Mammary microvascular endothelial cell (primary cell): ENCODE measurements around a stretch of chr17.

DNA sequence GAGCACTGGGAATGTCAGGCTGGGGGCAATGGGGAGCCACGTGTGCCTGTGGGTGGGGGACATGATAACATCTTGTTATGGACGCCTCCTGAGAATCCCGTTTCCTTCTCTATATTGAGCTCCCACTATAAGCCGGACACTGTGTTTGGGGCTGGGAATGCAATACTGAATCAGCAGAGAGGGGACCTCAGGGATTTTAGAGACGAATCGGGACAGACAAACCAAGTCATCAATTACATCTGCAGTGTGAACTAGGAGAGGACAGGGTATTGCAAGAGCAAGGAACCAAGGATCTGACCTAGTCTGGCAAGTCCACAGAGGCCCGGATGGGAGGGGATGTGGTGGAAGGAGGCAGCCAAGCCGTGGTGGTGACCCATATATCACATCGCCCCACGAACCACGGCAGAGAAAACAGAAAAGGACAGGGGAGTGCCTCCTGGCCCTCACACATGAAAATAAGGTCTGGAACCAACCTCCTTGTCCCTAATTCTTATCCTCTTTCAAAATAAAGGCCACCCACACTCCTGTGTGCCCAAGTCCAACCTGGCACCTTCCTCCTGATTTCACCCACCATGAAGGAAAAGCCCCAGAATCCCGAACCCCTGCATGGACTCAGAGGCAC, 28.1 kb upstream of the NXPH3 start:
- RAMPAGE, long total RNA = no peak

- RAMPAGE, long total RNA = no peak
Measured at GRCh38 chr17:49633129-49633446, 44.8 kb downstream of the SPOP start.

- RAMPAGE, long total RNA = no peak
Measured at GRCh38 chr17:49699128-49699630, 8.6 kb downstream of the SLC35B1 start.

DNA sequence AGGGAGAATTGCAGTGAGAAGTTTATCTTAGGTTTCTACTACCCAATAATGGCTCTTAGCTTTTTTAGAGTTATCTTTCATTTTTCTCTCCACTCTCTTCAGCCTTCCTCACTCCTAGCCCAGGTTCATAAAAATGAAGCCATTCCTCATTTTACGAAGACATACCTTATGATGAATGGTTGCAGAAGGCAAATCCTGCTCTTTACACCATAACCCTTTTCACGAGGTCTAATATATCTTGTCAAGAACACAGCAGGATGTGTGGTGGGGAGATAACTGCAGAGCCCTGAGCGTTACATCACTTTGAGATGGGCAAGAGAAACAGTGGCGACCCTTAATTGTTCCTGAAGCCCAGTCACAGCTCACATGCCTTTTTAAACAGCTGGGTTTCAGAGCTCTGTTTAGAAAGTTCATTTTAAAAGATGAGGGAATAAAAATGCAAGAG, 3.1 kb downstream of the FAM117A start:
- RAMPAGE, long total RNA = no peak

DNA sequence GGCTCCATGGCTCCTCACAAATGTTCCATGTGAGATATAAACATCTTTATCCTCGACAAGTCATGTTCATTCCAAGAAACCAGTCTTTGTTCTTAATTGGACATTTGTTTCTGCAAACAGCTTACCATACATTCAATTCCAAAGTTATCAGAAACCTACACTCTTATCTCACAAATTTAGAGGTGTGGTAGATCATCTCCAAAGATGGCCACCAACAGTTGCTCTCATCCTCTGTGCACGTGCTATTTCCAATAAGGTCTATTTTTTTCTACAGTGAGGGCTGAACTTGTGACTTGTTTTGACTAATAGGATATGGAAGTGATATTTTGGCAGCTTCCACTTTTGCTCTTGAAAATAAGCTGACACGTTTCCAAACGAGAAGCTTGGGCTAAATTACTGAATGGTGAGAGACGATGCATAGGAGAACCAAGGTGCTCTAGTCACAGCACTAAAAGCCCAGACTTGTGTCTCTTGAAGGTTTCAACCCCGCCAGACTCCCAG, 14.6 kb downstream of the TAC4 start:
- RAMPAGE, long total RNA = no peak

DNA sequence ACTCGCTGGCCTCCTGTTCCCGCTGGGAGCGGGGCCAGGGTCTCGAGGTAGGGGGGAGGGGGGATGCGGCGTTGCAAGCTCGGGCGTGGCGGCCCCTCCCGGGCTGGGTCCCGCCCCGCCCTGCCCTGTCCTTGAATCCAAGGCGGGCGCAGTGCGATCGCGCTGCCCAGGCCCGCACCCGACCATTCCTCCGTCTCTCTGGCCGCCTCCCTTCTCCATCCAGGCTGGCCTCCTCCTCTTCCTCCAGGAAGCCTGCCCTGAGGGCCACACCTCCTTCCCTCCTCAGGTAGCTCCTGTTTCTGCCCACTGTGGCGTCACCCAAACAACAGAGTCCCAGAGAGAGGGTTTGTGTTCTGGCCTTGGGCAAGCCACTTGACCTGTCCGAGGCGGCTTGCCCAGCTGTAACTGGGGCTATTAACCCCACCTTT, 43.0 kb upstream of the TAC4 start:
- RAMPAGE, long total RNA = no peak

DNA sequence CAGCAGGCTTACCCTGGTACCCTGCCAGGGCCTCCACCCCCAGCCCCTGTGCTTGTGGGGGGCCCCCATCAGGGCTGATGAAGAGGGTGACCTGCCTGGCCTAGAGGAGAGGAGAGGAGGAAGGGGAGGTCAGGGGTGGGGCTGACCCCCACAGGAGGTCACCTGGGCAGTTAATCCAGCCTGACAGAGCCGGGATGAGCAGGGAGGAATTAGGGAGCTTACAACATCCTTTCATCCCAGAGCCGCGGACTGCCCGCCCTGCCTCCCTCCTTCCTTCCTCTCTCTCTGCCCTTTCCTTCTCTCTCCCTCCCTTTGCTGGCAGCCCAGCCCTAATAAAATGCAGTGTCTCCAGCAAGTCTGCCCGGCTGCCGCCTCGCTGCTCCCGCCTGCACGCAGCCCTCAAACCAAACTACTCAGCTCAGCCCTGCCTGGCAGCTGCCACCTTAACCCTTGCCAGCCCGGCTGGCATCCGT, 7.2 kb downstream of the DLX3 start:
- RAMPAGE, long total RNA = no peak

DNA sequence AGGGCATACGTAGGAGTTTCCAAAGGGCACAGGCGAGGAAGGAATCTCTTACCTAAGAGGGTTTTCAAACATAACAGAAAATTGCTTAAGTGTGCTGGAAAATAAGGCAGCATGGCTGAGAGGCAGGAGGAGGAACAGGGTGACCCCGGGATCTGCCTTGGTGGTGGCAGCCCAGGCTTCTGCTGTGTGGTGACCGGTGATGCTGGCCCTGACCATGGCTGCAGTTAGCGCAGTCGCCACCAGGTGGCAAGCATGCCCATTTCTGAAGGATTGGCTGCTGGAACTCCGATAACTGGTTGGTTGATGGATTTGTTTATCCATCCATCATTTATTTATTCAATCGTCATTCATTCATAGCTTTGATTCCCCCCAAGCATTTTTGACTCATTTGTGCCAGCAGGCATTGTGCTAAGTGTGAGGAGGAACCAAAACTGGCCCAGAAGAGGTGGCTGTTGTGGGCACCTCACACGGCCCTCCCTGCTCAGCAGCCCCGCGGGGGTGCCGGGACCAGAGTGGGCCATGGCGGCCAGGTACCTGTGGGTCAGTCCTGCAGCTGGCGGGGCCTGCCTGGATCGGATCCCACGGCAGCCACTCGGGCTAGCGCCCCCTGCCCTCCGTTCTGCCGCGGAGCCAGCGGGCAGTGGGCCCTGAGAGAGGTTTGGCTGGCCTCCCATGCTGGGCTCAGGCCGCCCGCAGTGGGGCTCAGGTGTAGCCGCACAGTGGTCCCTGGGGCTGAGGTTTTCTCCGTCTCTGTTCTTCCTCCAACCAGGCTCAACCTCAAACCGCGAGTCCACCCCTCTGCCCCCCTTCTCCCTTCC, 28.9 kb upstream of the ITGA3 start:
- RAMPAGE, long total RNA = no peak

- RAMPAGE, long total RNA = no peak
Measured at GRCh38 chr17:50078784-50079437, 16.2 kb upstream of the PDK2 start.

DNA sequence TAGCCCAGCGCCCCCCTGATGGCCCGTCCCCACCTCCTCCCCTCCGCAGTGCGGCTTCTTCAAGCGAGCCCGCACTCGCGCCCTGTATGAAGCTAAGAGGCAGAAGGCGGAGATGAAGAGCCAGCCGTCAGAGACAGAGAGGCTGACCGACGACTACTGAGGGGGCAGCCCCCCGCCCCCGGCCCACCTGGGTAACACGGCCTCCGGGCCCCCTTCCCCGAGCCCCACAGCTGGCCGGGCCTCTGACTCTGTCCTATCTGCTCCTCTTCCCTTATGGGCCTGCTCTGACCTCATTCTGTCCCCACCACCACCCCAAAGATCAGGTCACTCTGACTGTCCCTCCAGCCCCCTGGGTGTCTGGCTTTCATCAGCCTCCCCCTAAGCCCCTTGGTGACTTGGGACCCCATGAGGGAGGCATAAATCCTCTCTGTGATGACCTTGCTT, 7.0 kb upstream of the PDK2 start:
- RAMPAGE, long total RNA = no peak

DNA sequence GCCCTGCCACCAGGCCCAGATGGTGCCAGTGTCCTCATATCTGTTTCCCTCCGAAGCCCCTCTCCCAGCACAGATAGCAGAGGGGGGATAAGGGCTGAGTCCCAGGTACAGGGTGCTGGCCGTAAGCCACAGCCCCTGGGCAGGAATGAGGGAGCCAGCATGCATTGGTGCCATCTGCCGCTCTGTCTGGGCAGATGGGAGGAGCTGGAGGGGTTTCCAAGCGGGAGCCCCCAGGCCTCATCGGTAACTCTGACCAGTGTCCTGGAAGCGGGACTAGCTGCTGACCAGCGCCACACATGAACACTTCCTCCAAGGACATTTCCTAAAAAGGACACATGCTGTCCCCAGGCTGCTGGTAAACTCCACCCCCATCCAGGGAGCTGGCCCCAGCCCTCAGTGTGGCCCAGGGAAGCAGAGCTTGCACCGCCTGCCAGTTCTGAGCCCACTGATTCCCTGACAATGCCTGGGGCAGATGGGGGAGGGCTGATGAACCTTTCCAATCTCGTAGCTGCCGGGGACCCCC, 16.3 kb downstream of the PDK2 start:
- RAMPAGE, long total RNA = no peak

DNA sequence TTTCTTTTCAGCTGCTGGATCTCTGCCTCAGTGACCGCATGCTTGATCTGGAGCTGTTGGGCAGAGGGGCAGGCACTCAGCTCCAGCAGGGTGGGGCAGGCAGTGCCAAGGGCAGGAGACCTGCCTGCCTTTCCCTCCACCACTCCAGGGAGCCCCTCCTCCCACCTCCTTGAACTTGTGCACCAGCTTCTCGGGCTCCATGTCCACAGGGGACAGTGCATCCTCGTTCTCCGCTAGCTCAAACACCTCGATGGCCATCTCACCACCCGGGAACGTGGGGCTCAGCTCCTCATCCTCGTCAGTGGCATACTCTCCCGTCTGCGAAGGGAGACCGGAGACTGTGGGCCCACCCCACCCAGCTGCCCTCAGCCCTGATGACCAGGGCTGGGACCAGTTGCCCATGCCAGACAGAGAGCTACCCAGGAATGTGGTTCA, 9.3 kb upstream of the SAMD14 start:
- RAMPAGE, long total RNA = no peak

GRCh38 chr17:50192514-50193260, 8.7 kb downstream of the COL1A1 start:
- RAMPAGE, long total RNA = no peak

DNA sequence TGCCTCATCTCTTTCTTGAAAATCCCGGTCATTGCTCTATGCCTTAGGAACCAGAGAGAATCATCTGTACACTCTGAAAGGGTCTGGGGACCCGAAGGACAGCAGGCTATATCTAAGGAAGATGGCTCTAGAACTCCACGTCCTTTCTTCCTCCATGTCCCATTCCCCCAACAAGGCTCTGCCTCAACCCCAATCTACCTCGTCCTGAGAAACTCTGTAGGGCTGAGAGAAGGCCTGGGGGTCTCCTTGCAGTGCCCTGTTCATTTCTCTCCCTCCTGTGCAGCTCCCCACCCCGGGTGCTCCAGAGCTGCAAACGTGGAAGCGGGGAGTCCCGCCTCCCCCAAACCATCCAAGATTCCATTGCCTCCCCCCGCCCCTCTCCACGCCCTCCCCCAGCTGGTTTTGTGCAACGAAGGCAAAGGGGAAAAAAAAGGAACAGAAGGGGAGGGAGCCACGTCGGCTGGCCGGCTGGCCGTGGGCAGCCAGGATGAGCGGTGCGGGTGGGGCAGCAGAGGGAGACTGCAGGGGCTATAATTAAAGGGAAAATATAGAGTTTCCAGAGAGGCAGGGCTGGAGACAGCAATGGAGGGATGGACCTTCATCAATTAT, 1.5 kb upstream of the COL1A1 start:
- RAMPAGE, long total RNA = no peak

DNA sequence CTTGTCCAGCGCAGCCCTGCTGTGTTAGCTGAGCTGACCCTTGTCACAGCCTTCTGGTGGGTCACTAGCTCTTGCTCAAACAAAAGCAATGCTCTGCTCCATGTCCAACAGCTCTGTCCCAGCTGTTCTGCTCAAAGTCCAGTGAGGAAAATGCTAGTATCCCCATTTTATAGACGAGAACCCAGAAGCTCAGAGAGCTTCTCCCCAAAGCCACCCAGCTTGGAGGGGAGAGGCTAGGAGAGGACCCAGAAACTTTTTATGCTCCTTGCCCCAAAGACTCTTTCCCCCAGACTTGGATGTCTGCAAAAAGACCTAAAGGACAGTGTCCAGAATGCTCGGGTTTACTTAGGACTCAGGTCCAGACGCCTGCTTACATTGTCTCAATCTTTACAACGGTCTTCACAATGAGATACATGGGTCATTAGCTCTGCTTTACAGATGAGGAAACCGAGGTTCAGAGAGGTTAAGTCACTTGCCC, 18.8 kb upstream of the COL1A1 start:
- RAMPAGE, long total RNA = no peak

- RAMPAGE, long total RNA = no peak
Measured at GRCh38 chr17:50263430-50264002, 10.8 kb upstream of the TMEM92 start.

DNA sequence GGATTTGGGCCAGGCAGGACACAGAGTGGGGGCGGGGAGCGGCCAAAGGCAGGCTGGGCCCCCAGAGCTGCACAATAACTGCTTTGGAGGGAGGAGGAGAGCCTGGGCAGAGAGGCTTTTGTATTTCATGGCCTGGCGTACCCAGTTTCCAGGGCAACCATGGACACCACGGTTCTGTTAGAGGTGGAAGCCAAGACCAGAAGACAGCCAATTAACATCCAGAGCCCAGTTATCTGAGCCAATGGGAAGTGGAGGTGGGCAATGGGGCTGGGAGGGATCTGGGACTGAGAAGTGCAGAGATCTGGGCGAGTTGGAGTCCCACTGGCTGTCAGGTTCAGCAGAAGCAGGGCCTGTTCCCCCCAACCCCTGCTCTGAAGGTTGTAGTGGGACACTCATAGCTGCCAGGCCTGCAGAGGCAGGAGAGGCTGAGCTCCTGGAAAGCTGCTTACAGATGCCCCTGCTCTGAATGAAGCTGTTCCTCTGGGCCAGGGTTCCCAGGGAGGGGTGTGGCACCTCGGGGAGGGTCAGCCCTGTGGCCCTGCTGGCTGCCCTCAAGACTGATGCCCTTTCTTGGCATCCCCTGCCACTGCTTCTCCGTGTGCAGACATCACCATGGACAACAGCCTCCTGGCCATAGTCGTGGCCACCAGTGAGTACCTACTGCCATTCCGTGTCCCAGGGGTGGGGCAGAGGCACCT, 9.2 kb downstream of the MRPL27 start:
- RAMPAGE, long total RNA = no peak

DNA sequence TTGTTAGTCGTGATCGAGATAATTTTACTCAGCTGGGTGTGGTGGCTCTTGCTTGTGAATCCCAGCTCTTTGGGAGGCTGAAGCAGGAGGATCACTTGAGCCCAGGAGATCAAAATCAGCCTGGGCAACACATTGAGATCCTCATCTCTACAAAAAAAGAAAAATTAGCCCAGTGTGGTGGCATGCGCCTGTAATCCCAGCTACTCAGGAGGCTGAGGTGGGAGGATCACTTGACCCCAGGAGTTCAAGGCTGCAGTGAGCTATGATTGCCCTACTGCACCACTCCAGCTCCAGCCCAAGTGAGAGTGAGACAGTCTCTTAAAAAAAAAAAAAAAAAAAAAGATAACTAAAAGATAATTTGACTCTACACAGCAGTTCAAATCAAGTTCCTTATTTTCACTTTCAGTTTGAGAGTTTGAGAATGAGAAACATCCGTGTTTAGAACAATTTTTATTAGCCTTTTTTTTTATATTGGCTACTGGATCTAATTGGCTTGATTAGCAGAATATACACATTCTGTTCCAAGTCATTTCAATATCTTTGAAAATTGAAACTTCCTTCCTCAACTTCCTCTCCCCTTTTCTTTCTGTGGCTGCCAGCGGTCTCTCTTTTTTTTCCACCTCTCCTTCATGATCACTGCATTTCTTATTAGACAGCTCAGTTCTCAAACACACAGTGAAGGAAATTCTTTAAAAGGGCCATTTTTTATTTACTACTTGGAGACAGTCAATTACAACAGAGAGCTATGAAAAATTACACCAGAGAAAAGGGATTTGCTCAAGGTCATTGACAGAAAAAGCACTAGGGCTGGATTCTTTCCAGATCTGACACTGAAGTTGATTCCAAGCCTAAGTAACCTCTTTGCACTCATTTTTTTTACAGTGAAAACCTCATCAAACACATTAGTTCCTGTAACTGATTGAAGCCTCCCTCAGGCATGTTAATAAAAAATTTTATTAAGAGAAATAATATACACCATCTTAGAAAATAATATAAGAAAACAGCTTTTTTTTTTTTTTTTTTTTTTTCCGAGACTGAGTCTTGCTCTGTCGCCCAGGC, 4.5 kb upstream of the ACSF2 start:
- RAMPAGE, long total RNA = no peak

- RAMPAGE, long total RNA = no peak
Measured at GRCh38 chr17:50440235-50440890, 14.3 kb downstream of the ACSF2 start.

GRCh38 chr17:50464730-50465776, 3.6 kb downstream of the CHAD start:
- RAMPAGE, long total RNA = no peak